Skeletal muscle cell (primary cell): ENCODE measurements around a stretch of chr5.

DNA sequence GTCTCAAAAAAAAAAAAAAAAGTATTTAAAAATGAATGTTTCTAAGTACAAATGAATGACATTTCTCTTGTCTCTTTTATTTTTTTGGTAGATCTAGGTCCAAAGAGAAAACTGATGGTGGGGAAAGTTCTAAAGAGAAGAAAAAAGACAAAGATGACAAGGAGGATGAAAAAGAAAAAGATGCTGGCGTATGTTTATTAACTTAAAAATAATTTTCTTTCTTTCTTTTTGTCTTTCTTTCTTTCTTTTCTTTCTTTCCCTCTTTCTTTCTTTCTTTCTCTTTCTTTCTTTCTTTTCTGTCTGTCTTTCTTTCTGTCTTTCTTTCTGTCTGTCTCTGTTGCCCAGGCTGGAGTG, 12.2 kb downstream of the DDX46 start:
- RRBS = no CpG with 5 or more reads among the region's 1 CpG

- RRBS = no CpG with 5 or more reads among the region's 7 CpGs
These were observed 2.7 kb upstream of the PCBD2 start for GRCh38 chr5:134902148-134902691.

DNA sequence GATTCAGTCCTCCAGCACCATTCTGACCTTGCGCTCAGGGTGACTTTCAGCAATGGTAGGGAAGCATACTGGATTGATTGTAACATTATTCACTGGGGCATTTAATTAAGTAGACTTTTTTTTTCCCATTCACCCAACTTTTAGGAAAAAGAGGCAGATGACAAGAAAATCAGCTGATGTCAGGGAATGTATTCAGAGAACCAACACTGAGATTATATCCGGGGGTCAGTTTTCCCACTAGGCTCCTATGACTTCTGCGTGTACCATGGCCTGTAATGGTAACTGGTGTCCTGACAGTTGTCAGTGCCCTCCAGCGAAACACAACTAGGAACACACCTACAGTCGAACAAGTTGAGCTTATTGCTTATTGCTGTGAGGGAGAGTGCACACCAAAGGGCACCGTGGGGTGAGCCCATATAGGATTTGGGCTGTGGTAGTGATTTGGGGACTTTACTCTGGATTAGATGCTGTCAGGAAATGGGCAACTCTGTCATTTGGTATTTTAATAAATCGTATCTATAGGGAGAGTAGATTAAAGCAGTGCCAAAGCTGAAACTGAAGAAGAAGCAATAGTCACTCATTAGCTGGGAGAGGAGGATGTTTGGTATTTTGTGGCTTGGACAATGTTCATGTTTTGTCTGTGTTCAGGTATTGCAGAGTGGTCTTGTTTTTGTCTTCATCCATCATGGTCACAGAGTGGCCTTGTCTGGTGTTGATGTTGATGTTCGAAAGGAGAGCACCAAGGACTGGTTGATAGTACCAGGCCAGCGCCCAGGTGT, 7.3 kb downstream of the PCBD2 start:
- RRBS = no CpG with 5 or more reads among the region's 9 CpGs

GRCh38 chr5:134913751-134914666, 9.1 kb downstream of the PCBD2 start:
- RRBS = no CpG with 5 or more reads among the region's 6 CpGs

- RRBS = no CpG with 5 or more reads among the region's 26 CpGs
These were observed 18.8 kb downstream of the PCBD2 start for GRCh38 chr5:134923453-134924425.

DNA sequence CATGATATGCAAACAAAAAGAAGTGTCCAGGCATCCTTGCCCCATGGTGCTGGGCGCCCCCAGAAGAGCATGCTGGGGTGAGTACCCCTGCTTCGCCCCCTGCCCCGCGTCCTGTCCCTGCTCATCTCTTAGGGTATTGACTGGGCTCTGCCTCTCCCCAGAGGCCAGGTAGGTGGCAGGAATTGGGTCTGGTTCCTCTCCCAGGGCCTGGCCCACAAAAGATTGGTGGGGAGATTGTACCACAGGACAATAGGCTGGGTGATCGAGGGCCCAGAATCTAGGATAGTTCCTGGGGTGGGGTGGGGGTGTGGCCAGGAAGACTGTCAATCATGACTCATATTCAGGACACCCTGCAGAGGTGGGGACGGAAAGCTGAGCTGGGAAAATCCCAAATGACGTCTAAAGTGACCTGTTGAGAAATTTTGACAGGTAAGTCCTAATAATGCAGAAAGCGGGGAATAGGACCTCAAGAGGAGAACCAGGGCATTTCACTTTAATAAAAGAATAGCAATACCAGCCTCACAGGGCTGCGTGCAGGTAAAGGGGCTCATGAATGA, 8.9 kb downstream of the PITX1 start:
- RRBS = no CpG with 5 or more reads among the region's 9 CpGs

- RRBS = no CpG with 5 or more reads among the region's 12 CpGs
These were observed 129.3 kb downstream of the MACROH2A1 start for GRCh38 chr5:135269653-135270212.

DNA sequence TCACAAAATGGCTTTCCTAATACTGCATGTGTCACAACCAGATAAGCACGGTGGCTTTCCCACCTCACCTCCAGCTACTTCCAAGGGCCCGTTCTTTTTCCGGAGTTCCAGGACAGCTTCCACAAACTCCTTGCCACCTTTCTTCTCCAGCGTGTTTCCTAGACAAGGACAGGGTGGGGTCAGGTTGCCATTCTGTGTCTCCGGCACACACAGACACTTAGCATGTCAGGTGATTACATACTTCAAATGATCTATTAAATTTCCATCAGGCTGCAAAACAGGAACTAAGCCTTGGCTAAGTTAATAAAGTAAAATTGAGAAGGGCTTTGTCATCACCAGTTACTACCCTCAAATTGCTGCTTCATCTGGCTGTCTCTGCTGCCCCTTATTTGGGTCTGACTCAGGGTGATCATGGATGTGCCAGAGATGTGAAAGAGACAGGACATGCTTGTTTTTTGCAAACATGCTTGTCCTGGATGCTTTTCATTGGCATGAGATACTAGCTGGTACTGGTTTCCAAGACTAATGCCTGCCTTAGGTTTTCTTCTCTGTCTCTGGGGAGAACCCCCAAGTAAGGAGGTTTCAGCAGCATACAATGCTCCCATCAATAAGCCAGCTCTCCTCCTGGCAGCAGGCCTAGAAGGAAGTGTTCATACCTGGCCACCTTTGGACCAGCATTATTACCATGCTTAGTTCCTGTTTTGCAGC, 53.0 kb downstream of the MACROH2A1 start:
- RRBS = 100% methylated on average over 1 of the region's 5 CpGs

- RRBS = no CpG with 5 or more reads among the region's 14 CpGs
These were observed 26.2 kb downstream of the MACROH2A1 start for GRCh38 chr5:135372548-135373543.

- RRBS = no CpG with 5 or more reads among the region's 6 CpGs
These were observed 24.3 kb downstream of the MACROH2A1 start for GRCh38 chr5:135374601-135375340.

GRCh38 chr5:135433529-135434053, 13.6 kb downstream of the DCANP1 start:
- RRBS = no CpG with 5 or more reads among the region's 5 CpGs

GRCh38 chr5:135951522-135952244, 3.1 kb downstream of the LECT2 start:
- RRBS = no CpG with 5 or more reads among the region's 7 CpGs

- RRBS = no CpG with 5 or more reads among the region's 17 CpGs
These were observed 8.4 kb downstream of the TGFBI start for GRCh38 chr5:136036707-136038122.

- RRBS = no CpG with 5 or more reads among the region's 10 CpGs
These were observed 14.1 kb downstream of the TGFBI start for GRCh38 chr5:136042699-136043384.

GRCh38 chr5:136084656-136085064, 48.0 kb upstream of the SMAD5 start:
- RRBS = no CpG with 5 or more reads among the region's 1 CpG

- RRBS = no CpG with 5 or more reads among the region's 2 CpGs
These were observed 426.9 kb downstream of the SPOCK1 start for GRCh38 chr5:137072289-137072552.

DNA sequence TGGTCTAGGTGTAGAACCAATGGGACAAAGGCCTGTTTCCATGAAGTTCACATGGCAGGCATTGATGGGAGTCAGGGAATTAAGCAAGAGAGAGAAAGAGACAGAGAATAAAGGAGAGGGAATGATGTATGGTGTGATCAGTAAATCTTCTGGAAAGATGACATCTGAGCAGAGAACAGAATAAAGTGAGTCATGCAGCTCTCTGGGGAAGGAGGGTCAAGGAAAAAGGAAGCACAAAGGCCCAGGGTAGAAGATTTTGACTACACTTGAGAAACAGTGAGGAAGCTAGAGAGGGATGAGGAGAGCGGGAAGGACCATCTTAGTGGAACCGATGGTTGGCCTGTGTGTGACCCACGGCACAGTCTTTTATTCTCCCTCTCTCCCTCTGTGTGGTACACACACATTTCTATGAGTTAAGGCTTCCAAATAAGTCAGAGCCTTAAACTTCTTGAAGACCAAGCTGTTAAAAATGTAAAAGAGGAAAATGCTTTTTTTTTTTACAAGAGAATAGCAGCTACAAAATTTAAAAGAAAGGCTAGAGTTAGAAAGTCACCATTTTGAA, 425.9 kb downstream of the SPOCK1 start:
- RRBS = no CpG with 5 or more reads among the region's 3 CpGs

GRCh38 chr5:137143141-137143657, 355.9 kb downstream of the SPOCK1 start:
- RRBS = 90% methylated on average over 3 of the region's 4 CpGs

GRCh38 chr5:137146309-137147088, 352.6 kb downstream of the SPOCK1 start:
- RRBS = no CpG with 5 or more reads among the region's 9 CpGs